NCI-H460 (cell line): ENCODE data around the genes CLIP1 and HCAR2.

GRCh38 chr12:122352628-122352990 lies 69.9 kb downstream of the CLIP1 start:
RAMPAGE:
- cytosol, long total RNA = no peak
- long total RNA = no peak
- nucleus, long total RNA = no peak

DNA sequence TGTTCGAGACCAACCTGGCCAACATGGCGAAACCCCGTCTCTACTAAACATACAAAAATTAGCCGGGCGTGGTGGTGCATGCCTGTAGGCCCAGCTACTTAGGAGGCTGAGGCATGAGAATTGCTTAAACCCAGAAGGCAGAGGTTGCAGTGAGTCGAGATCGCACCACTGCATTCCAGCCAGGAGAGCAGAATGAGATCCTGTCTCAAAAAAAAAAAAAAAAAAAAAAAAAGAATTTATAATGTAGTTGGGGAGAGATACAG lies 33.0 kb downstream of the CLIP1 start:
RAMPAGE:
- cytosol, long total RNA = no peak
- long total RNA = no peak
- nucleus, long total RNA = no peak

DNA sequence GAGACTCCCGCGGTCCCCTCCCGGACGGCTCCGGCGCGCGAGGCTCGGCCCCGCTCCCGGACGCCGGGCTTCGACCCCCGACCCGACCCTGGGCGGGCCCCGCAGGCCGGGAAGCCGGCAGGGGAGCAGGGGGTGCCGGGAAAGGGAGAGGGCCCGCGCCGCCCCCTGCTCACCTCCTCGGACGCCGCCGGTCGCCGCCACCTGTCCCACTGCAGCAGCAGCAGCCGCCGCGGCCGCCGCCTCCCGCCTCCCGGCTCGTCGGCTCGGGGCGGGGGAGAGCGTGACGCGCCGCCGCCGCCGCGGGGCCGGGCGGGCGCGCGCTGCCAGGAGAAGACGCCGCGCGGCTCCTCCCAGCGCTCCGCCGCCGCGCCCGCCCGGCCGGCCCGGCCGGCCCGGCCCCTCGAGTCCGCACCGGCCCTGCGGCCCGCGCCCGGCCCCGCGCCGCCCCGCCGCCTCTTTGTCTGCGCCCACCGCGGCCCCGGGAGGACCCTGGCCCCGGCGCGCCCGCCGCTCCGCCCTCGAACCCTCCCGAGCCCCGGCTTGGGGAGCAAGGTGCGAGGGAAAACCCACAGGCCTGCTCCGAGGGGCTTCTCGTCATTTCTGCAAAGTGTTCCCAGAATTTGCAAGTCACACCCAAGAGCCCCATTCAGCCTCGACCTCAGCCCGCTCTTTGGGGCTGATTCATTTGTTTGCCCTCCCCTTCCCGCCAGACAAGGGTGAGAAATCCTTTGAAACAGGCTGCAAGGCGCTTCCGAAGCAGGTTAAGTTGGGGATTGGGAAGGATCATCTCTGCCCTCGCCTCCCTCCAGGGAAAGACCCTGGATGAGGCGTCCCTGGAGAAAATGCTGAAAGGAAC lies at the start of gene CLIP1:
Gene CLIP1 (minus strand): TSS at position 322 of the 856 bp plus-strand sequence.
RAMPAGE:
- cytosol, long total RNA = start-site peak on the minus strand centred at position 245 of the sequence, 32 bp wide, 94 and 35 reads in 2 replicates; start-site peak on the minus strand centred at position 656 of the sequence, 105 bp wide, 29 and 32 reads in 2 replicates
- long total RNA = start-site peak on the minus strand centred at position 240 of the sequence, 77 bp wide, 151 and 128 reads in 2 replicates
- nucleus, long total RNA = start-site peak on the minus strand centred at position 241 of the sequence, 84 bp wide, 599 and 79 reads in 2 replicates

GRCh38 chr12:122516627-122517487 lies 9.9 kb downstream of the RSRC2 start:
RAMPAGE:
- cytosol, long total RNA = no peak
- long total RNA = no peak
- nucleus, long total RNA = no peak

DNA sequence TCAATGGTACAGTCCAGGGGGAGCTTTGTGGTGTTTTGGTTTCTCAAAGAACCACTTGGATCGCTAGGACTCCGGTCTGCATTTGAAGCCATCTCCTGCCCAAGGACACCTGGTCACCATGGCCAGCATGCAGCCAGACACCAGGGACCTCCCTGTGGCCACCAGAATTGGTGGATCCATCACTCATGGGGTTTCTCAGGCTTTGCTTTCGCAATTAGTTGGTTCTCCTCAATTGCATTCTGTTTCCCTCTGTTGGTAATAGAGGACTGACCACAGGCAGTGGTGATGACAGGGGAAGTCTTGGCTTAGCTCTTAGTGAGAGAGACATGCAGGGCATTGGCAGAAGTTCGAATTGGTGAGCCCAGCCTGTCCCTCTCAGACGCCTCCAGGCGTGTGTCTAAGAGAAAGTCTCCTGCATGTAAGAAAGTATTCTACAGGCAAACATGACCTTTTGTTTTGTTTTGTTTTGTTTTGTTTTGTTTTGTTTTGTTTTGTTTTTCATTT lies 21.4 kb downstream of the HCAR2 start:
RAMPAGE:
- cytosol, long total RNA = no peak
- long total RNA = no peak
- nucleus, long total RNA = no peak

DNA sequence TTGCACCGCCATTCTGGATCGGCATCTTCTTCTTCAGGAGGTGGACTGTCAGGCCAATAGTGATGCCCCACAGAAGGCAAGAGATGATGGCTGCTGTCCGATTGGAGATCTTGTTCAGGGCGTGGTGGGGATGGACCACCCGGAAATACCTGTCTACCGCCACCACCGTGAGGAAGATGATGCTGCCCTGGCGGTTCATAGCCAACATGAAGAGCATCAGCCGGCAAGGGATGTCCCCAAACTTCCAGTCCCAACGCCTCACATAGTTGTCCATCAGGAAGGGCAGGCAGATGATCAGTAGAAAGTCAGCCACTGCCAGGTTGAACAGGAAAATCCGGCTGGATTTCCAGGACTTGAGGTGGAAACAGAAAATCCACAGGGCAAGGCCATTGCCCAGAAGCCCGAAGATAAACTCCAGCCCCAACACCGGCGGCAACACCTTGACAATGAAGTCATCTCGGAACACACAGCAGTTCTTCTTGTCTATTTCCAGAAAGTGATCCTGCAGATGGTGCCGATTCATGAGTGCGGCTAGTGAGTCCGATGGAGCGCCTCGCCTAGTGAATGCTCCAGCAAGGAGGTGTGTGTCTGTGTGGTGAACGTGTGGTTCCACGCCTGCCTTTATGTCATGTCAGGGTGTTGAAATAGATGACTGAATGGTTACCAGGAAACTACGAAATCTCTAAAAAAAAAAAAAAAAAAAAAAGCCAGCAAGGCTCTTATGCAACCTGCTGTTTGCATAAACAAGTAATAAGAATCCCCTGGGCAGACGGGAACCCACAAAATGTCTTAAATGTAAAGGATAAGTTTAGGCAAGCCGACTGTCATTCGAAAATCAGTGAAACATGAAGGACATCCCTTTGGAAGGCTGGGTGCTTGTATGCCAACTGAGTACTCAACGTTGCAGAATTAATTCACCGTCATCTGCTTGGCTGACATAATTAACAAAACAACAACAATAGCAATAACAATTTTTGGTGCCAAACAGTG lies at the start of gene HCAR2:
Gene HCAR2 (minus strand): TSS at position 597 of the 990 bp plus-strand sequence.
RAMPAGE:
- cytosol, long total RNA = no peak
- long total RNA = no peak
- nucleus, long total RNA = no peak

DNA sequence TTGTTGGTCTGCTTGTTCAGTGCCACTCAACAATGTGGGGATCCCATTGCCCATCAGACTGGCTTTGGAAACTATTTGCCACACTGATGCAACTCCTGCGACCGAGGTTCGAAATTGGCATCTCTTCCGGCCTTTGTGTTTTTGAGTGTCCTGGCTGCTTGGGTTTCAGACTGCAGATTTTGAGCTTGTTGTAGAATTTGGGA lies 1.5 kb downstream of the HCAR1 start:
RAMPAGE:
- cytosol, long total RNA = no peak
- long total RNA = no peak
- nucleus, long total RNA = no peak

RAMPAGE:
- cytosol, long total RNA = no peak
- long total RNA = no peak
- nucleus, long total RNA = no peak
Observed at GRCh38 chr12:122862729-122863944, 27.9 kb downstream of the HIP1R start.

DNA sequence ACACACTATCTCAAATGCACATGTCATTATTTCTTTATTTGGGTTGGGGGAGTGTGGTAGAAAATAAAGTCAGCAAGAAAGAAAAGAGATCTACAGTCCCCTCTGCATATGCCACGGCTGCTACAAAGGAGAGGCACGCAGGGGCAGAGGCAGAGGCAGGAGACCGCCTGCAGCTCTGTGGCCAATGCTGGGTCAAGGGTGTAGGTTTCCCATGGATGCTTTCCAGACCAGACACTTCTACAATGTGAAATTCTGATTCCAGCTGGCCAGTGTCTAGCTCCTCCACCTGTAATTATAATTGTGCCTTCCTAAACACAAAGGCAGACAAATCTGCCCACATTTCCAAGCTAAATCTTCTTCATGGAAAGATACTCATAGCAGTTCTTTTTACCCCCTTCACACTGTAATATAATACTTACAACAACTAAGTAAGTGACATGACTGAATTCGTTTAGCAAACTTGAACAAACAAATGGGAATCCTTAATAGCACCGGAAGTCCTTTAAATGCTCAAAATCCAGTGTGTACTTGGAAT lies 19.1 kb downstream of the VPS37B start:
RAMPAGE:
- cytosol, long total RNA = no peak
- long total RNA = no peak
- nucleus, long total RNA = no peak

GRCh38 chr12:122887968-122888205 lies 8.0 kb downstream of the VPS37B start:
RAMPAGE:
- cytosol, long total RNA = no peak
- long total RNA = no peak
- nucleus, long total RNA = no peak

RAMPAGE:
- cytosol, long total RNA = no peak
- long total RNA = no peak
- nucleus, long total RNA = no peak
Observed at GRCh38 chr12:122898156-122898467, 2.2 kb upstream of the VPS37B start.

DNA sequence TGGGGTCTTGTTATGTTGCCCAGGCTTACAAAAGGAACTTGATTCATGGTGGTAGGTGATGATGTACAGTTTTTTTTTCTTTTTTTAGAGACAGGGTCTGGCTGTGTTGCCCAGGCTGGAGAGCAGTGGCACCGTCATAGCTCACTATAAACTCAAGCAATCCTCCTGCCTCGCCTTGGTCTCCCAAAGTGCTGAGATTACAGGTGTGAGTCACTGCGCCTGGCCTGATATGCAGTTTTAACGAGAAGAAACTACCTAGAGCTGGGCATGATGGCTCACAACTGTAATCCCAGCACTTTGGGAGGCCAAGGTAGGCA lies 12.9 kb upstream of the VPS37B start:
RAMPAGE:
- cytosol, long total RNA = no peak
- long total RNA = no peak
- nucleus, long total RNA = no peak

GRCh38 chr12:122983687-122984029 lies 3.2 kb downstream of the ARL6IP4 start:
RAMPAGE:
- cytosol, long total RNA = no peak
- long total RNA = no peak
- nucleus, long total RNA = no peak

GRCh38 chr12:123041967-123043387 lies 62.0 kb downstream of the ARL6IP4 start:
RAMPAGE:
- cytosol, long total RNA = no peak
- long total RNA = no peak
- nucleus, long total RNA = no peak

RAMPAGE:
- cytosol, long total RNA = no peak
- long total RNA = no peak
- nucleus, long total RNA = no peak
Observed at GRCh38 chr12:123050050-123050875, 69.8 kb downstream of the ARL6IP4 start.

GRCh38 chr12:123076779-123077754 lies 73.8 kb downstream of the PITPNM2 start:
RAMPAGE:
- cytosol, long total RNA = no peak
- long total RNA = no peak
- nucleus, long total RNA = no peak

GRCh38 chr12:123104907-123105950 lies 45.7 kb downstream of the PITPNM2 start:
RAMPAGE:
- cytosol, long total RNA = no peak
- long total RNA = no peak
- nucleus, long total RNA = no peak

RAMPAGE:
- cytosol, long total RNA = no peak
- long total RNA = no peak
- nucleus, long total RNA = no peak
Observed at GRCh38 chr12:123151836-123152165, 911 bp upstream of the PITPNM2 start.

RAMPAGE:
- cytosol, long total RNA = no peak
- long total RNA = no peak
- nucleus, long total RNA = no peak
Observed at GRCh38 chr12:123231826-123232425, 1.0 kb downstream of the MPHOSPH9 start.

GRCh38 chr12:123278009-123278842 lies 6.6 kb upstream of the CDK2AP1 start:
RAMPAGE:
- cytosol, long total RNA = no peak
- long total RNA = no peak
- nucleus, long total RNA = no peak